Kidney epithelial cell (primary cell): ENCODE data around the genes ASPHD2 and PITPNB.

DNA sequence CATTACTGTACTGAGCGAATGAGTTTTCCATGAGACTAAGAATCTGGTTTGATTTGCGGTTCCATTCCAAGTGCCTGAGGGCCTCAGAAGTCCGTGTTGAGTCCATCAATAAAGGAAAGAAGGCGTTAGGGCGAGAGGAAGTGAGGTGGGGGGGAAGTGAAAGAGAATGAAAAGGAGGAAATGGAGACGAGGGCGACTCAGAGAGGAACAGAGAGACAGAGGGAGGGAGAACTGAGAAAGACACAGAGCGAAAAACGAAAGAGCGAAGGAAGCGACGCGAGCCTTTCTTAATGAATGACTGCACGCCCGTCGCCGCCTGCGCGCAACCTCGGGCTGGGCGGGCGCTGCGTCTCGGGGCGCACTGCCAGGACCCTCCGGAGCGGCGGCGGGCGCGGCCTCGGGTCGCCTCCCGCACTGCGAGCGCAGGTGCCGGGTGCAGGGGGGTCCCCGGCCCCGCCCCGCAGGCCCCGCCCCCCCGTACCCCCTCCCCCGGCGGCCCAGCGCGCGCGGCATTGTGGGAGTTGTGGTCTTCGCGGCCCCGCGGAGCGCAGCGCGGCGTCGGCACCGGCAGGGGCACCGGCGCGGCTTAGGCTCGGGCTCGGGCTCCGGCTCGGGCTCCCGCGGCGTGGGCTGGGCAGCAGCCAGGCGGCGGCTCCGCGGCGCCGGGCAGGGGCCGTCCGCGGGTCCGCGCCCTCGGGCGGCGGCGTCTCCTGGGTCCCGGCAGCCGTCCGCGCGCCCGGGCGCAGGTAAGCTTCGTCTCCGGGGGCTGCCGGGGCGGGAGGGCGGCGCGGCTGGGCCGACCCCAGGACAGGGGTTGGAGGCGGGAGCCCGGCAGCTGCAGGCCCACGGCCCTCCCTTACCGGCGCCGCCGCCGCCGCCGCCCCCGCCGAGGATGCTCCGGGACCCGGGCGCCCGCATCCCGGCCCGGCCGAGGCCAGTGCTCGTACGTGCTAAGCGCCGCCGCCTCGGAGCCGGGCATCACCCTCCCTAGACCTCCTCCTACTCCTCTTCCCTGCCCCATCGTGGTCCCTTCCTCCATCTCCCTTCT is at the start of gene ASPHD2:
TSS of gene ASPHD2 (plus strand) at position 520 of the 1,048 bp plus-strand sequence.
- RAMPAGE, long total RNA, result no peak
- RRBS, result under 1% methylated on average over 76 of the region's 125 CpGs

DNA sequence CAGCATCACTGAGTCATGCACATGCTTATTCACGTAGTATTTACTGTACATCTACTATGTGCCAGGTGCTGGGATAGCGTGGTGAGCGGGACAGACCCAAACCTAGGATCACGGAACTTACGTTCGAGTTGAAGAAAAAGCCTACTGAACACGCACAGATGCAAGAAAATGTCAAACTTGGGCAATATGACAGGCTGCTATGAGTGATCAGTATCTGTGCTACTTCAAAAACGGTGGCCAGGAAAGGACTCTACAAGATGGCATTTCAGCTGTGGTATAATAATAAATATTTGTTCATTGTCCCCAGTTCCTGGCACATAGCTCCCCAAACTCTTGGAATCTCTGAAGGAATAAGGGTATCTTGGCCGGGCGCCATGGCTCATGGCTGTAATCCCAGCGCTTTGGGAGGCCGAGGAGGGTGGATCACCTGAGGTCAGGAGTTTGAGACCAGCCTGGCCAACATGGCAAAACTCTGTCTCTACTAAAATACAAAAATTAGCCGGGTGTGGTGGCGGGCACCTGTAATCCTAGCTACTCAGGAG is 16.1 kb upstream of the TFIP11 start:
- RAMPAGE, long total RNA, result no peak
- RRBS, result no CpG with 5 or more reads among the region's 14 CpGs

- RAMPAGE, long total RNA, result no peak
- RRBS, result no CpG with 5 or more reads among the region's 8 CpGs
Measured at GRCh38 chr22:26534105-26534870, 22.0 kb upstream of the TFIP11 start.

DNA sequence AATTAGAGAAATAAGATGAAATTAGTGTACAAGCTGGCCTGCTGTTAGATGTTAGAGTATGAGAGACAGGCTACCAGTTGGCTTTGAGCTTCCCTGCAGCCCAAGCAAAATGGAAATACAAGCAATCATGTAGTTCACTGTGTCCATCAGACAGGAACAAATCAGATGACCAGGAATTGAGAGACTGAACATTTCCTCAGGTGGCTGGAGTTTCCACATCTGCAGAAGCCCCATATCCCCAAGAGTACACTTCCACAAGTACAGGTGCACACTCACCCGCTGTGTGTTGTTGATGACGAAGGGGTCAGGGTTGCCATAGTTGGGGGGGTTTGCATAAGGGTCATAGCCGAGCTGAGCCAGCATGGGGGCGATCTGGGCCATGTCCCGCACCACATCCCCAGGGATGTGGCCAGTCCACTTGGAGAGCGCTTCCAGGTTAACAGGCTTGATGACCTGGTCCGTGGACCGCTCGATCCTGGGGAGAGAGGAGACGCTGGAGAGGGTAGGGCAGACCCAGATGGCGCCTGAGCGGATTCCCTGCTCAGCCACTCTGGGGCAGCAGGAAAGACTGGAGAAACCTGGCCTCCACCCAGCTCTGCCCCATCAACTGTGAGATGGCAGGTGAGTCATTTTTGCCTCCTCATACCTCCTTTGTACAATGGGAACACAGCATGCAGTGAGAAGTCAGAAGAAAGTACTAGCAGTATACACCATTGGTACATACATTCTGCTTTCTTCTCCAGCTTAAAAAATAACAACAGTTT is 23.9 kb upstream of the TFIP11 start:
- RAMPAGE, long total RNA, result no peak
- RRBS, result no CpG with 5 or more reads among the region's 12 CpGs

GRCh38 chr22:26674581-26675168 is 52.9 kb downstream of the CRYBA4 start:
- RAMPAGE, long total RNA, result no peak
- RRBS, result no CpG with 5 or more reads among the region's 4 CpGs

DNA sequence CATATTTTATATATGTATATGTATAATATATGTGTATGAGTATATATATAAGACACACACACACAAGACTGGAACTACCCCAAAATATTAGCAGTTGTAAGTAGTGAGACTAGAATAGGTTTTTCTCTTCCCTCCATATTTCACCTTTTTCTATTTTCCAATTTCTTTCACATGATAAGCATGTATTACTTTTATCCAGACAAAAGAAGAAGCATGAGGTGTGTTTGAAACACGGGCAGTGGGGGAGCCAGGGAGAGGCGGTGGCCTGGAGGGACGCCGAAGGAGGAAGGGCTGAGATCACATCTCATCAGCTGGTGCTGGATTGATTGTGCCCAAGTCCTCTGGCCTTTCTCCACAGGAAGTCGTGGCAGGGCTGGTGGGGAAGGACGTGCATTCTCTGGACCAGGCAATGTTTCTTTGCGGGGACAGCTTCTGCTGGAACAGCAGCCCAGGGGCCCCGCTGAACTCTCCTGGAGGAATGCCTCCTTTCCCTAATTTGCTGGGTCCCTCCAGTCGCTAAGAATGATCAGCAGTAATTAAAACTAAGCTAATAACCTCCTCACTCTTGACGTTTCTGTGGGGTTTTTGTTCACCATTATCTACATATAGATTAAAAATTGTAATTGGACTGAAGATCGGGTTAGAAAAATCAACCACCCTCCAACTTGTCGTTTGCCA is 118.5 kb downstream of the CRYBA4 start:
- RAMPAGE, long total RNA, result no peak
- RRBS, result no CpG with 5 or more reads among the region's 12 CpGs

- RAMPAGE, long total RNA, result no peak
- RRBS, result no CpG with 5 or more reads among the region's 21 CpGs
Measured at GRCh38 chr22:26892357-26893298, 270.9 kb downstream of the CRYBA4 start.

GRCh38 chr22:27100883-27101214 is 479.1 kb downstream of the CRYBA4 start:
- RAMPAGE, long total RNA, result no peak
- RRBS, result no CpG with 5 or more reads among the region's 17 CpGs

- RAMPAGE, long total RNA, result no peak
- RRBS, result 15% methylated on average over 4 of the region's 14 CpGs
Measured at GRCh38 chr22:27224397-27225081, 577.0 kb downstream of the MN1 start.

DNA sequence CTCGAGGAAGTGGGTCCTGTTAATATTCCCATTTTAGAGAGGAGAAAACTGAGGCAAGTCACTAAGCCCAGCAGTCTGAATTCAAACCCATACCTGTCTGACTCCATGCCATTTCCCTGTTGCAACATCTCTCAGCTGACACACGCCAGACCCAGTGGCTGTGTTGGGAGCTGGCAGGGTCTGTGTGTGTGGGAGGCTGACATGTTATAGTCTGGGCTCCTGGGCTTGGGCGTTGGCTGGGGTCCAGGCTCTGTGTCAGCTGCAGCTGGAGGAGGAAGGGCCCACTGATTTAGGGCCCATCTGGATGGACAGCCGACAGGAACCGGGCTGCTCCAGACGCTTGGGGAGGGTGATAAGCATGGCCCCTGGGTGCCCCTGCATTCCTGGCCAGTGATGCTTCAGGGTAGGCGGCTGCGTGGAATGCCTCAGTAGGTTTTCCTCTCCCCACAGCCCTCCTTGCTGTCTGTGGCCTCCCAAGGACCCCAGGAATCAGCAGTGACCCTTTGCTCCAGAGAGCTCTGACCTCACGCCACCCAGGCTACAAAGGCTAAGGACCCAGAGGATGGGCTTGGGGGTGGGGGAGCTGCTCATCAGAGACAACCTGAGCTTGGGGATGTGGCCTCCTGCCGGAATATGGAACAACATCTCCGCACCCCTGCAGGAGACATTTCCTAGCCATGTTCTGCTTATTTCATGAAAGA is 562.4 kb downstream of the MN1 start:
- RAMPAGE, long total RNA, result no peak
- RRBS, result no CpG with 5 or more reads among the region's 11 CpGs

- RAMPAGE, long total RNA, result no peak
- RRBS, result no CpG with 5 or more reads among the region's 13 CpGs
Measured at GRCh38 chr22:27311621-27312083, 489.9 kb downstream of the MN1 start.

- RAMPAGE, long total RNA, result no peak
- RRBS, result no CpG with 5 or more reads among the region's 8 CpGs
Measured at GRCh38 chr22:27462031-27462642, 339.4 kb downstream of the MN1 start.

GRCh38 chr22:27488751-27489565 is 312.6 kb downstream of the MN1 start:
- RAMPAGE, long total RNA, result no peak
- RRBS, result no CpG with 5 or more reads among the region's 13 CpGs

GRCh38 chr22:27512215-27512877 is 289.2 kb downstream of the MN1 start:
- RAMPAGE, long total RNA, result no peak
- RRBS, result no CpG with 5 or more reads among the region's 14 CpGs

GRCh38 chr22:27662395-27663269 is 138.9 kb downstream of the MN1 start:
- RAMPAGE, long total RNA, result no peak
- RRBS, result no CpG with 5 or more reads among the region's 12 CpGs

DNA sequence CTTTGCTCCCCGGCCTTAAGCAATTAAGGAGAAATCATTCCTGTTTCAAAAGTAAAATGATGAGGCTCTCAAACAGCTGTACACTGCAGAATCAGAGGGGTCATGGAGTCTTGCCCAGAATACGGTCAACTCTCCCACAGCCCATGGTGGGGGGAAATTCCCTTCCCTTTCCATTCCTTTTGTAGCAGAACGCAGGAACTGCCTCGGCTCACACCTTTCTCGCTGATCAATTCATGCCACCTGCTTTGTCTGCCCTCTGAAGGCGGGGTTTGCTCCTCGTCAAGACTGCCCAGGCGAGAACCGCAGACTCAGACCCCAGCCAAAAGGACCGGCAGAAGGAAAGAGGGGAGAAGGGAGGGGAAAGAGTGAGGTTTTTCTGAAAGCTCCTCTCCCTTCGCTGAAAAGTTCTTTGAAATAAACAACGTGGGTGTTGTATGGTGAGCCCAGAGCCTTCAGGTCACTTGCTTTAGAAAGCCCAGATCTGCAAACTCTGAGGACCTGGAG is 52.7 kb downstream of the MN1 start:
- RAMPAGE, long total RNA, result no peak
- RRBS, result no CpG with 5 or more reads among the region's 12 CpGs

DNA sequence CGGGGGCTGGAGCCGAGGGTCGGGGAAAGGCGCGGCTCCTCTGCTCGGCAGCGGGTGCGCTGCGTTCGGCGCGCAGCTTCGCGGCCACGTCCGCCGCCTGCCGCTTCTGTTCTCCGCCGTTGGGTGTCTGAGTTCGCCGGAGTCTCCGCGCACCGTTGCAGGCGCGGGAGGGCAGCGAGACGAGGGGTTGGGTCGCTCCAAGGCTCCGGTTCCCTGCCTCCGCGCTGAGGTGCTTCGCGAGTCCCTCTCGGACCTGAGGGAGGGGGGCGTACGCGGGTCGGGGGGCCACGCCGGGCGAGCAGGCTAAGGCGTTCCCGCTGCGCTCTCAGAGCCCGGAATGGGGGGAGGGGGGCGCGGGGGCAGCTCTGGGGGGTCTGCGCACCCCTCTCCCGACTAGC is 283 bp downstream of the MN1 start:
- RAMPAGE, long total RNA, result no peak
- RRBS, result 2% methylated on average over 26 of the region's 51 CpGs

DNA sequence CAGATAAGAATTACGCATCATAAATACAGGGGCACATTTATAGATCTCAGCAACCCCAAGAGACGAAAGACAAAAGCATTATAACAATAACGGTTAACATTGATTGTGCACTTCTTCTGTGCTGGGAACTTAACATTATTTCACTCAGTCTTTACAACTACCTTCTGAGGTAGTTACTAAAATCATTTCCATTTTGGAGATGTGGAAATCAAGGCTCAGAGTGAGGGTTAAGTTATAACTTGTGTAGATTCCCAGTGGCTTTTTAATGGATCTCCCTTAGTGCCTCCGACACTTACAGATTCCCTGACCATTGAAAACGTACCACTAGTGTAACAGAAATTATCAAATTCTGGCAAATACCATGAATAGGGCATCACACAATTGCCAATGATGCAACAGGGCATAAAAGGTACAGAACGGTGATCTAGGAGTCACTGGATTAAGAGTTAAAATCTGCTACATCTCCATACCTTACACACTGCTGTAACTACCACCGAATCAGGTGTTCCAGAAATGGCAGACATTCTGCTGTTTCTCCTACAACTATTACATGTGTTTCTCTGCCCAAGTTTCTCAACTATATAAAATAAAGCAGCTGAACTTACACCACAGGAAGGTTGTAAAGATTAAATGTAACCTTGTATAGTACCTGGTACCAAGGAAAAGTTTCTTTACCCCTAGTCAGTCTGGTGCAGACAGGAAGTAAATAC is 49.3 kb downstream of the PITPNB start:
- RAMPAGE, long total RNA, result no peak
- RRBS, result no CpG with 5 or more reads among the region's 7 CpGs

GRCh38 chr22:27919054-27919383 is at the start of gene PITPNB:
Gene PITPNB, minus strand, starts transcription at chr22:27919256.
- RAMPAGE, long total RNA, result no peak
- RRBS, result no CpG with 5 or more reads among the region's 33 CpGs

DNA sequence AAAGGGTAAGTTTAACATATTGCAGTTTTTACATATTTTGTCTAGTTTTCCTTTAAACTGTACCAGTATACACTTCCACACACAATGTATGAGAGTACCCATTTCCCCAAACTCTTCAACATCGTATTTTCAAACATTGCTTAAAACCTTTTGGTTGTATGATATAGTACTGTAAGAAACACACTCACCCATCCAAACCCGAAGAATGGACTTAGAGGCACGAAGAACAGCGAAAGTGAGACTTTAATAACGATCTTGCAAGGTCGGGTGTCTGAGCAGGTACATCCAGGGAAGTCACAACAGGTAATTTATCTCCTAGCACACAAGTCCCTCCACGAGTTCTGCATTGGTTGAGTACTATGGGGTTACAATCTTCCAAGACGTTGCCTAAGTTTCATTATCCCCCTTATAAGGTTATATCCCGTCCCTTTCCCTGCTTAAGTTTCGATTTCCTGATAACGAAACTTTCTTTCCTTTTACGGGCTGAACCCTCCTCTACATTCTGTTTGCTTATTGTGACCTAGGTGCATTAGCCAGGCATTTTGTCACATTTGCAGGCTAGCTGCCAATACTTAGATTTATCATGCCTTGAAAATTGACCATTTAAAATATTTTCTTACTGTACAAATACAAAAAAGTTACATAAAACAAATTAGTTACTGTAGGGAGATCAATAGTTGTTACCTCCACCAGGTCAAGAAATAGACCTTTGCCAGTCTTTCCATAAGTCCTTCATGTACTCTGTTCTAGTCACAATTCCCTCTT is 14.1 kb upstream of the PITPNB start:
- RAMPAGE, long total RNA, result no peak
- RRBS, result no CpG with 5 or more reads among the region's 12 CpGs